Spleen (tissue), 7 donors: ENCODE measurements around the genes SCARB2 and CCNG2.

DNA sequence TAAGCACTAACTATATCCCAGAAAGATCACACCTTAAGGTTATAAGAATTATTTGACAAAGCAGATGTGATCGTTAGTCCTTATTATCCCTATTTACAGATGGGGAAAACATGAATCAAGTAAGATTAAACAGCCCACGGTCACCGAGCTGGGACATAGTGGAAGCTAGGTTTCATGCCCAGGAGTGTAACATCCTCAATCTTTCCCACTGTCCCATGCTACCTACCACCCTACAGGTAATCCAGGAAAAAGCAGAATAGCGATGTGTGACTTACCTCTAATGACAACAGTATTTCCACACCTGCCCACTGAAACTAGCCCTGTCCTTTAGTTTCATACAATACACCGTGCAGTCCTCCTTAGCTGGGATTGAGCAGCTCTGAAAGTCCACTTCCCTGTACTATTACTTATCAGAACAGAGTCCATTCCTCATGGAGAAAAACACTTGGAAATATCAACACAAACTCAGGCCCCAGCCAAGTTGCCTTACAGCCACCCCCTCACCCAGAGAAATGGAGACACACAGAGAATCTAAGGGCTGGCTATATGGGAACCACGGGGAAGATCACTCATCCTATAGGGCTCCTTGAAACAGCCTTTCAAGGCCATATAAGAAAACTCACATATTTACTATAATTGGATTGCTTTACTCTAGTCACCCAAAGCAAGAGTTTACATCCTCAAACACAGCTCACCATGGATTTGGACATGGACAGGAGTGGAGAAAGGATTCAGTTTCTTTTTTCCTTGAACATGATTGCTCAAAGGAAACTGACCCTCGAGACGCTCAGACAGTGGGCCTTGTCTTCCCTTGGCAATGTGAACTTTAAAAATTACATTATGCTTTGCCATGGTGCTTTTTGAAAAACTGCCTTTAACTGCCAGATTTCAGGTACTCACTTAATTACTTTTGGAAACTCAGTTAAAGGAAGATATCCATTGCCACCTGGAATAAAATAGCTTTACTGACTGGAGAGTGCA is 1.8 kb downstream of the SCARB2 start:
- PRO-cap, 4 experiments: no peak in any of the 4 experiments
- RAMPAGE, long total RNA, 4 experiments: no peak in any of the 4 experiments

GRCh38 chr4:76213216-76213406 is 513 bp downstream of the SCARB2 start:
- PRO-cap, 4 experiments: no peak in any of the 4 experiments
- RAMPAGE, long total RNA, 4 experiments: no peak in any of the 4 experiments

DNA sequence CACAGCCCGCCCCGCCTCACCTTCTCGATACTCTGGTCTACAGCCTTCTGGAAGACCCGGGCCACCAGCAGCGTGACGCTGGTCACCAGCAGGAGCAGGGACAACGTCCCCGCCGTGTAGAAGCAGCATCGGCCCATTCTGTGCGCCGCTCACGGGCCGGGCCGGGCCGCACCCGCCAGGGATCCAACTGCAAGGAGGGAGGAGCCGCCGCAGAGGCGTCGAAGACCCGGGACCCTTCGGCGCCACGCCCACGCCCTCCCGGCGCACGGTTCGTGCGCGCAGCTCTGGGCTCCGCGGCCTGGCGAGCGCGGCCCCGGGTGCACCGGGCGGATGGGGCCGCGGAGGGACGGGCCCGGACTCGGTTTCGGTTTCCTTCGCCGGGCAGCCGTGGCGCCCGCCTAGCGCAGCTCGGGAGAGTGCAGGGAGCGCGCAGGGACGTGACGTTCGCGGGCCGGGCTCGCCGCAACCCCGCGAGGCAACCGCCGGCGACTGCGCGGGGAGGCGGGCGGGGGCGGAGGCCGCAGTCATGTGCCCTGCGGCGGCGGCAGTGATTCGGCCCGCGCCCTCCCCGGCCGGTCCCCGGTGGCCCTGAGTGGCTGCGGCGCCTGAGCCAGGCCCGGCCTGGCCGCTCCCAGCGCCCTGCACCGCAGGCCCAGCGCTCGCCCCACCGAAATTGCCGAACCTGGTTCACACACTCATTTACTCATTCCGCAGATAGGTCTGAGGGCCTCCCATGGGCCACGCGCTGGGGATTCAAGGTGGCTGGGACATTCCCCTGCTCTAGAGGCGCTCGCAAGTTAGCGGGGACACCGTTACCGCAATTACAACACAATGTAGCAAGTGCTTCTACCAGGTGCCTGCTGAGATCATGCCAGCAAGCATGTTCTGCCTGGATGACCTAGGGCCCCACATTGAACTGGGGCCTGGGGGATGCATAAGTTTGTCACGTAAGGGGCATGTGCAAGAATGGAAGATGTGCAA is at the start of gene SCARB2:
SCARB2 (minus strand) TSS at position 418 of the 981 bp plus-strand sequence.
- PRO-cap, 4 experiments: peak in 4 of 4 experiments; most common plus-strand start position 608 of the sequence (in 3); most common minus-strand start position 418 of the sequence (in 4)
- RAMPAGE, long total RNA, 4 experiments: start-site peak on the plus strand in 2 of 4 experiments, centred at positions 626 to 631 of the sequence, 10 to 12 reads per replicate; start-site peak on the minus strand in 2 of 4 experiments, centred at positions 180 to 296 of the sequence, 76 to 720 reads per replicate

GRCh38 chr4:76214388-76214734 is 737 bp upstream of the SCARB2 start:
- PRO-cap, 4 experiments: no peak in any of the 4 experiments
- RAMPAGE, long total RNA, 4 experiments: no peak in any of the 4 experiments

GRCh38 chr4:76277623-76278019 is 26.1 kb downstream of the FAM47E start:
- PRO-cap, 4 experiments: no peak in any of the 4 experiments
- RAMPAGE, long total RNA, 4 experiments: no peak in any of the 4 experiments

GRCh38 chr4:76458761-76460082 is 24.2 kb downstream of the SHROOM3 start:
- PRO-cap, 4 experiments: no peak in any of the 4 experiments
- RAMPAGE, long total RNA, 4 experiments: no peak in any of the 4 experiments

GRCh38 chr4:76563179-76563930 is 128.3 kb downstream of the SHROOM3 start:
- PRO-cap, 4 experiments: no peak in any of the 4 experiments
- RAMPAGE, long total RNA, 4 experiments: no peak in any of the 4 experiments

GRCh38 chr4:76589447-76589795 is 154.4 kb downstream of the SHROOM3 start:
- PRO-cap, 4 experiments: no peak in any of the 4 experiments
- RAMPAGE, long total RNA, 4 experiments: no peak in any of the 4 experiments

GRCh38 chr4:76715727-76716715 is 181.9 kb downstream of the SOWAHB start:
- PRO-cap, 4 experiments: no peak in any of the 4 experiments
- RAMPAGE, long total RNA, 4 experiments: start-site peak on the plus strand in 4 of 4 experiments, at chr4:76716174-76716324 at its widest, 22 to 80 reads per replicate

- PRO-cap, 4 experiments: no peak in any of the 4 experiments
- RAMPAGE, long total RNA, 4 experiments: start-site peak on the plus strand in 1 of 4 experiments, at chr4:76739290-76739752 at its widest, 5 to 6 reads per replicate
These were observed 158.6 kb downstream of the SOWAHB start for GRCh38 chr4:76739031-76740156.

DNA sequence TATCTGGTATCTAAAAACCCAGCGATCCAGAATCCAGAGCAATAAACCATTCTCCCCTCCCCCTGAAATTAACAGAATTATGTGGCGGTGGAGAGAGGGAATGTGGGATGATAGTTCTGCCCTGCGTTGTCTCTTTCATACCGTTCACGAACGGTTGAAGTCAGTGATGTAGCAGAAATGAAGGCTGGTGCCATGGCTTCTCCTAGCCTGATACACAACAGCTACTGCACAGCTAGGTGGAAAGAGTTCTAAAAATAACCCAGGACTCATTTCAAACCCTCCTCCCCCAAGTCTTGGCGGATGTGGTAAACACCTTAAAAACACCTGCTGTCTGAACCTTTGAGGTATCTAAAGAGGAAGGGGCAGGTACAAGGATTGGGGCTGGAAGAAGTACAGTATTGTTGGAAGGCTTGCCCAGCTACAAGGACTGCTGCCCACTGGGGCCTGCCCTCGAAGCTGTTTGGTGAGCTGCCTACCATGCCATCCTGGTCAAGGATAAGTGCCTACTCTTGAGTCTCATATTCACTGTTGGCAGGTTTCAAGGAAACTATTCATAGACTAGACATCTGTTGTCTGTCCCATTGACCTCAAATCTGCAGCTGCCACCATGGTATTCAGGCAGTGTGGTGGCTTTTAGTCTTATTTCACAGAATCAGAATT is 44.6 kb downstream of the SEPTIN11 start:
- PRO-cap, 4 experiments: no peak in any of the 4 experiments
- RAMPAGE, long total RNA, 4 experiments: no peak in any of the 4 experiments

- PRO-cap, 4 experiments: no peak in any of the 4 experiments
- RAMPAGE, long total RNA, 4 experiments: no peak in any of the 4 experiments
These were observed 4.6 kb upstream of the CCNG2 start for GRCh38 chr4:77152461-77152845.

- PRO-cap, 4 experiments: no peak in any of the 4 experiments
- RAMPAGE, long total RNA, 4 experiments: no peak in any of the 4 experiments
These were observed 1.2 kb upstream of the CCNG2 start for GRCh38 chr4:77155511-77156435.

DNA sequence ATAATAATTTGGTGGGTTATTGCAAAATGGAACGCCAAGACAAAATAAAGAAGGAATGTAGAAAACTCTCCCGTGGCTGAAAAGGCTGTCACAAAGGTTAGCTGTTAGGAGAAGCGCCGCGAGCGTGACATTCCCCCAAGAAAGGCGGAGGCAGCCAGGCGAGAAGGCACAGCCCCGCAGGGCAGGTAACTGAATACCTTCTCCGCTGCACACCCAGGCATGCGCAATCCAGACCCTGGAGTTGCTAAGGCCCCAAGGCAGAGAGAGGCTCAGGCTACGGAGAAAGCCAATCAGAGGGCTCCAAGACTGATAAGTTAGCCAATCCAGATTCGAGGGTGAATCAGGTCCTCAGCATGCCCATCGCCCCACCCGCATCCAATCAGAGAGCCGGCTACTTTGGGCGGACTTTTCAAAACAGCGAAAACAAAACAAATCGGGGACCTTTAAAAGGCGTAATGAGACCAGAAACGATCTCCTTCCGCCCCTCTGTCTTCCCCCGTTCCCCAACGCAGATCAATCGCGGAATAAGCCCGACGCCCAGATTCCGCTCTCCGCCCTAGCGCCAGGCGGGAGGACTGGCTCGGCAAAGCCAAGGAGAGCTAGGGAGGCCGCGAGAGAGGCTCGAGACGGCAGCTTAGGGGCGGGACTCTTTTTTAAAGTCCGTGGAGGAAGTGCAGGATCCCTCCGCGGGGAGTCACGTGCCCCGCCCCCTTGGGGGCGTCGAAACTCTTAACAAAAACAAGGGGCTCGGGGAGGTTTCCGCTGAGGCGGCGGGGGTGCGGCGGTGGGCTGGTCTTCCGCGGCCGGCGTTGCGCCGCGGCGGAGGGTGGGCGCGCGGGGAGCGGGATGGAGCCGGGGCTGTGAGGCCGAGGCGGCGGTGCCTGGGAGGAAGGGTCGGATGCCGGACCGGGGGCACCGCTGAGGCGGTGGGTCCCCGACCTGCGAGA is at the start of gene CCNG2:
CCNG2 (plus strand) TSS at position 726 of the 947 bp plus-strand sequence.
- PRO-cap, 4 experiments: peak in 4 of 4 experiments; most common plus-strand start position 765 of the sequence (in 4); most common minus-strand start position 577 of the sequence (in 3)
- RAMPAGE, long total RNA, 4 experiments: no peak in any of the 4 experiments

DNA sequence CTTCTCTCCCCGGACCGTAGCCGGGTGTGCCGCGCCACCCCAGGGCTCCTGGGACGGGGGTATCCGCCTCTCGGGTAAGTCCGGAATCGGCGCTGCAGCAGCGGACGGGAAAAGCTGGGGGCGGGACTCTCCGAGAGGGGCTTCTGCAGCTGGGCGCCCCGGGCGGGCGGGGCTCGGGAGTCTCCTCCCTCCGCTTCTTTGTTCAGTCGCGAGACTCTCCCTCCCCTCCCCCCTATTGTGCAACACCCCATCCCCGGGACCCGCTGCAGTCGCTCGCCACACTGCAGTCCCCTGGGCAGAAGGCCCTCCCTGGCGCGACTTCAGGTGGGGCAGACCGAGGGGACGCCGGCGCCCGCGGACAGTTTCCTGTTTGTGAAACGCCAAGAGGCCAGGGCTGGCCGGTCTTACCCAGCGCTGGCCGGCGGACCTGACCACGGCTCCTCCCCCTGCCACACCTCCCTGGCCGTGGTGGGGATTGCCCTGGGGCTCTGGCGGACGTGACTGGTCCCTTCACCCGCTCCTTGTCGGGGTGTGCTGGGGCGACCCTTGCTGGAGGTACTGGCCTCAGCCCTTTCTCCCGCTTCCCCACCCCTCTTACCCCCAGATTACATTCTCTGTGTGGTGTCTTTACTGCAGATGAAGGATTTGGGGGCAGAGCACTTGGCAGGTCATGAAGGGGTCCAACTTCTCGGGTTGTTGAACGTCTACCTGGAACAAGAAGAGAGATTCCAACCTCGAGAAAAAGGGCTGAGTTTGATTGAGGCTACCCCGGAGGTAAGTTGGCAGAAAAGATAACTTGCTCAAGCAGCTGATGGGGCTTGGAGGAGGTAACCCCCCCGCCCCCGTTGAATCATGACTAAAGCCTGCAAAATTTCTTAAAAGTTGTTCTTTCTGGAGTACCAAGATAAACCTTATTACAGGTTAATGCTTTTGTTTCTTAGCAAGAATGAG is 1.2 kb downstream of the CCNG2 start:
- PRO-cap, 4 experiments: peak in 4 of 4 experiments; most common plus-strand start position 286 of the sequence (in 2); most common minus-strand start position 145 of the sequence (in 3)
- RAMPAGE, long total RNA, 4 experiments: start-site peak on the minus strand in 2 of 4 experiments, centred at positions 102 to 122 of the sequence, 6 to 12 reads per replicate

DNA sequence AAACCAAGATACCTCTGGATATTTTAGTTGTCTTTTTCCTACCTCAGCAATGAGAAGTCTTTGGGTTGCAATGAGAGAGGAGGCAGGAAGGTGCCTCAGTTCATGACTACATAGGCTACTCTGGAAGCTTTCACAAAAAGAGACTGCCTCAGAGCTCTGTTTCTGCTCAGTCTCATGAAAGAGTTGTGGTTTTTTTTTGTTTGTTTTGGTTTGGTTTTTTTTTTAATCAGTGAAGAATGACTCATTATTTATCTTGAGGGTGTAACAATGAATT is 67.6 kb upstream of the CXCL13 start:
- PRO-cap, 4 experiments: no peak in any of the 4 experiments
- RAMPAGE, long total RNA, 4 experiments: no peak in any of the 4 experiments

GRCh38 chr4:77538604-77538995 is 67.0 kb upstream of the CXCL13 start:
- PRO-cap, 4 experiments: no peak in any of the 4 experiments
- RAMPAGE, long total RNA, 4 experiments: no peak in any of the 4 experiments

DNA sequence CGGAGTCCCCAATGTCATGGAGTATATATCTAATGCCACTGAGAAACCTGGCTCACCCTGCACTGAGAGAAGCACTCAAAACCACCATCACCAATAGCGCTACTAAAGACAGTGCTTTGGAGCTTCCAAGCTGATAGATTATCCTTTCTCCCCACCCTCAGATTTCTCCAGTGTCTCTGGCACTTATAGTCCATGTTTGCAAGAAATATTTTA is 280 bp upstream of the CXCL13 start:
- PRO-cap, 4 experiments: no peak in any of the 4 experiments
- RAMPAGE, long total RNA, 4 experiments: no peak in any of the 4 experiments

- PRO-cap, 4 experiments: no peak in any of the 4 experiments
- RAMPAGE, long total RNA, 4 experiments: no peak in any of the 4 experiments
These were observed 13.0 kb downstream of the CXCL13 start for GRCh38 chr4:77618464-77619140.

- PRO-cap, 4 experiments: no peak in any of the 4 experiments
- RAMPAGE, long total RNA, 4 experiments: no peak in any of the 4 experiments
These were observed 18.5 kb downstream of the CNOT6L start for GRCh38 chr4:77800737-77800957.